Mammary microvascular endothelial cell (primary cell): ENCODE measurements around the genes C1QTNF8 and NME3.

DNA sequence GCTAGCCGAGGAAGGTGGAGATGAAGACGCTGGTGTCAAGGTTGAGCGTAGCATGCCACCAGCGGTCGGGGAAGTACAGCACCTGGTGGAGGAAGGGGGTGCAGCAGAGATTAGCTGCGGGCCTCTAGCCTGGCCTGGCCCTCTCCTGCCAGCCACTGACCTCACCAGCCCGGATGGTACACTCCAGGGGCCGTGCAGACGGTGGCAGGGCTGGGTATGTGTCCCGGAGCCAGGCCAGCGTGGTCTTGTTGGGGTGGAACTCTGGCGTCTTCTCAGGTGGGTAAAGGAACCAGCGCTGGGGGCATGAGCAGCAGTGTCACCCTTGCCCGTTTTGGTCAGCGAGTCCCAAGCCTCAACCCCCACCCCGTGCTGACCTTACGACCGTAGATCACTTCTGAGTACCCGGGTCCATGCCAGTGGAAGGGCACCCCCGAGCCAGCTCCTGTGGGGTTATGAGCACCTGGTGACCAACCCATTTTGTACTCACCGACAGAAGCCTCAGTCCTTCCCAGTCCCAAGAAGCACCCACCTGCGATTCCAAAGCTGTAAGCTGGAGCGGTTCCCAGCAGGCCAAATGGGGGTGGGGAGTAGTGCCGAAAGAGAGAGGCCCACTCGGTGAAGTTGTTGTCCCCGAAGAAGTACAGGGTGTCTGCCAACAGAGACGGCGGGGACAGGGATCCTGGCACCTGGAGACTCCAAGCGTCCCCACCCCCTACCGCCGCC, 1.2 kb downstream of the JMJD8 start:
- RAMPAGE, long total RNA: no peak

- RAMPAGE, long total RNA: no peak
These were observed 5.3 kb upstream of the WDR24 start for GRCh38 chr16:695166-696219.

DNA sequence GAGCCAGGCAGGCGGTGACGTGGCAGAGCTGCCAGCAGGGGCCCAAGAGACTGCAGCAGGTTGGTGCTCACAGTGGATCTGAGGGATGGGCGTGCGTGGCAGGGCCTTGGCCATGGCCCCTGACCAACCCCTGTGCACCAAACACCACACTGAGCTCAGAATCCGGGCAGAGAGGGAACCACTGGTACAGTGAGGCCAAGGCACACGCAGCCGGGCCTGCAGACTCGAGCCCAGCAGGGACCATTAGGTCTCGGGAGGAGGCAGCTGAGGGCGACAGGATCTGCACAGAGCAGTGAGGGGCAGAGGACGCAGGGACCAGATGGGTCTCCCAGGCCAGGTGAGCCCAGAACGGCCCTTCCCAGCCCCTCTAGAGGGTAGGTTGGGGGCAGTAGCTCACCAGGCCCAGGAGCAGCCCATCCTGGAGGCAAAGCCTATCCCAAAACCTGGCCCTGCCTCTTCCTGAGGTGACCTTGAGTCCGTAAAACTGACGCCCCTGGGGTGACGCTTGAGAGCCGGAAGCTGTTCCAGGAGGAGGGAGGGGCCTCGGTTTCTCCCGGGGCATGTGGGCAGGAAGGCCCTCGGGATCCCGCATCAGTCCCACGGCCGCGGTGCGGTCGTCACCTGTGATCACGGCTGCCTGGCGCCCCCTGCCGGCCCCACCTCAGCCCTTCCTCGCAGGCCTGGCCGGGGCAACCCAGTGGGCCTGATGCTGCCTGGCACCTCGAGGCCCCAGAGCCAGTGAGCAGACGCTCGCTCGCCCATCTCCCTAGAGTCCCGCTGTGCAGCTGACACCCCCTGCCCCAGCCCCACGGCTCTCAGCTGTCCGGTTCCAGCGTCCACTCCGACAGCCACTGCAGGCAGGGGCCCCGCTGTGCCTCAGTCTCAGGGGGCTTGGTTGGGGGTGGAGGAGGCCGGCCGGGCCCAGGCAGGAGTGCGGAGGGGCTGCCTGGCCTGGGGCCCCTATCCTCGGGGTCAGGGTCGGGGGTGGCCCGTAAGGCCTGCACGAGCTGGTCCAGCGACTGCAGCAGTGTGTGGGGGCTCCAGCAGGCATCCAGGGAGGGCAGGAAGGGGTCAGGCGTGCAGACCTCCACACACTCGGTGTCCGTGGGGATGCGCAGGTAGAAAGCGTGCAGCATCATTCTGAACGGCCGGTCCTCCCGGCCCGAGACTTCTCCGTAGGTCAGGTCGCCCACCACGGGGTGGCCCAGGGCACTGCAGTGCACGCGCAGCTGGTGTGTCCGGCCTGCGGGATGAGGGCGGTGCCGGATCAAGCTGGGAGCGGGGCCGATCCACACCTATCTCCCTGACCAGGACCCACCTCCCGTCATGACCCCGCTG, 2.6 kb downstream of the RPUSD1 start:
- RAMPAGE, long total RNA: no peak

GRCh38 chr16:901990-902328, 68.8 kb downstream of the LMF1 start:
- RAMPAGE, long total RNA: no peak

DNA sequence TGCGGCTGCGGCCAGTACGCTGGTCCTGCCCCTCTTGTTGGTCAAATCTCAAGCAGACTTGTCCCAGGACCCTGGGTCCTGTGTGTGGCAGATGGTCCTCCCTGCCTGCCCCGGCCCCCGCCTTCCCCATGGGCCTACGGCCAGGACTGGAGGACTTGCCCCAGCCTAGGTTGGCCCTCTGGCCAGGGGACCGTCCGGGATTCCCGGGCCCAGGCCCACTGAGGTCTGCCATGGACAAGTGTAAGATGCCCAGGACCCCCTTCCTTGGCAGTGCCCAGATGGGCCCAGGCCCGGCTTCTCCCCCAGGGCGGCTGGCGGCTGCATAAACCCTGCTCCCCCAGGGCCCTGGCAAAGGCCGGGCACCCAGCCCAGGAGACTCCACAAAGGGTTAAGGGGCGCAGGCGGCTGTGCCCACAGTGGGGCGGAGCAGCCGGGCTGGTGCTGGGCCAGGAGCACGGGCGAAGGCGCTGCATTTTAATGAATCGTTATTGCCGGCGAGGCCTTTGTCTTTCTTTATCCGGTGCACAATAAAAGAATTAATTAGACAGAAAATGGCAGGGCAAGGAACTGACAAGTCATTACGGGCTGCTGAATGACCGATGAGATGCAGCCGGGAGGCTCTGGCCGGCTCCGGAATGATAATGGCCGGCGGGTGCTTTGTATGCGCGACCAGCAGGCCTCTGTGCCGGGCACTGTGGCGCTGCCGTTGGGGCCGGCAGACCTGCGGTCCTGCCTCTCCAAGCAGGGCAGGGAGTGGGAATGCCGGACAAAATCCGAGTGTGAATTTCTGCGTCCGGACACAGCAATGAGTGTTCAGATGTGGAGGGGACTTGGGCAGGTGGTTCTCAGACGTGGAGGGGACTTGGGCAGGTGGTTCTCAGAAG, 9.2 kb downstream of the SOX8 start:
- RAMPAGE, long total RNA: no peak

- RAMPAGE, long total RNA: no peak
These were observed 16.2 kb downstream of the SOX8 start for GRCh38 chr16:997814-998193.

DNA sequence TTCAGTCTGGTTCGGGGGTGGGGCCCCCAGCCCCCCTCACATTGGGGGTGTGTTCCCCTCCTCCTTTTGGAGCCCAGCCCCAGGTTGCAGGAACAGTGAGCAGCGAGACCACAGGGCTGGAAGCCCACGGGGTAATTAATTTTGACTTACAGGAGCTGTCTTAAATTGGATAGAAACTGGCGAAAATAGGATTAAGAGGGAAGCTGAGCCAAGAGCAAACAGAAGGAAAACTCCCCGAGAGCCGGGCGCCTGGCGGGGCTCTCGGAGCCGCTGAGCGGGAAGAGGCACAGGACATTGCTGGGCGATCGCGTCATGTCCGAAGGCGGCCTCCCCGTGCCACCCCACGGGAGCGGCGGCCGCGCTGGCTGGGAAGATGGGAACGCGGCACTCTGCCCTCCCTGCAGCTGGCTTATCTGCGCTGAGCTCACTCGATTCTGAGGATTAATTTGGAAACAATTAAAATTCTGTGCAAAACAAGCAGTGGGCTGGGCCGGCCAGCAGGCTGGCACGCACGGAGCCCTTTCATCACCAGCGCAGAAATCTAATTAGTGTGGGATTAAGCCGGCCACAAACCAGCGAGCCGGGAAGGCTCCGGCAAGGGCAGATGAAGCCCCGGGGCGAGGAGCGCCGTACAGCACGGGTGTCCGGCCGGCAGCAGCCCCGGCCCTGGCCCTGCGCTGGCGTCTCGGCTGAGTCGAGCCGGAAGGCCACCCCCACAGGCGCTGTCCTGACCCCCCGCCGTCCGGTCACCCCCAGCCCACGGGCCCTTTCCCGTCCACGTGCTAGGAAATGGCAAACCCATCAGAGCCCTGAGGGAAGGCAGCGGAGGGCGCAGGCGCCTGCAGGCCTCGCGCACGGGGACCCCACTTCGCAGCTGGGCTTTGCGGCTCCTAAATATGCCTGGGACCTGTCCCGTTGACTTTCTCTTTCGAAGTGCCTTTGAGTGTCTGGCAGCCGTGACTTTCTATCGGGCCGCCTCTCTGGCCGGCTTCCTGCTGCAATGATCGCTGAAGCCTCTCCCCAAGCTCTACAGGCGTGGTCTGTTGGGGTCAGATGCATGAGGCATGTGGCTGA, 37.8 kb downstream of the SOX8 start:
- RAMPAGE, long total RNA: no peak

DNA sequence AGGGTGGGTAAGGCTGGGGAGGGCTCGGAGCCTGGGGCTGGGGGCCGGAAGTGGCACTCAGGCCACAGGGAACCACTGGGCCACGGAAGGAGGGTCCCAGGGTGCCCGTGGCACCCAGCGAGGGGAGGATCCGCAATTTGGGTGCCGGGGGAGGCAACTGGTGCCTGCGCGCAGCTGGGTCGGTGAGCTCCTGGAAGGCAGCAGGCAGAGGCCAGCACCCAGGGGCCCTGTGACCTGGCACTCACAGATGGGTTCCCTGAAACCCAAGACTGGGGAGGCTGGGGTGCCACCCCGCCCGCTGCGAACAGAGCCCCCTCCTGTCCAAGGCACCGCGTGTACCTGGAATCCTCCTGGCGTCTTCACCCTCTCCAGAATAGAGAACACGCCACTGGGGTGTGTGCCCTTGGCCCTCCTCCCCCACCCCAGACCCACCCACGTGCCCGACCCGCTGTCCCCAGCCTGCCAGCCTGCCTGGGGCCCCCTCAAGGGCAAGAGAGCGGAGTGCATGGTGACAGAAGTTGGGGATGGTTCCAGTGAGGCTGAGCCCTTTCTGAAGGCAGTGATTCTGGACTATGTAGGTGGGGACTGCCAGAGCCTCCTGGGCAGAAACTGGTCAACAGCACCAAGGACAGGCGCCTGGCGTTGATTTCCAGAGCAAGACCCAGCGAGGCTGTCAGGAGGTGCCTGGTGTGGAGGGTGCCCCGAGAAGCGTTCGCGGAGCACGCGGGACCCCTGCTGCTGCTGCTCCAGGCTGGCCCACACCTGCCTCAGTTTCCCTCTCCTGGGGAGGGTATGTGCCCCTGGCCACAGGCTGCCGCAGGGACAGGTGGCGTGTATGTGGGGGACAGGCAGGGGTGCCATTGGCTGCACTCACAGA, 918 bp downstream of the SSTR5 start:
- RAMPAGE, long total RNA: no peak

- RAMPAGE, long total RNA: no peak
These were observed at the start of gene C1QTNF8 for GRCh38 chr16:1096034-1096278. Gene C1QTNF8, minus strand, starts transcription at chr16:1096244.

GRCh38 chr16:1159342-1159889, 6.5 kb downstream of the CACNA1H start:
- RAMPAGE, long total RNA: no peak

DNA sequence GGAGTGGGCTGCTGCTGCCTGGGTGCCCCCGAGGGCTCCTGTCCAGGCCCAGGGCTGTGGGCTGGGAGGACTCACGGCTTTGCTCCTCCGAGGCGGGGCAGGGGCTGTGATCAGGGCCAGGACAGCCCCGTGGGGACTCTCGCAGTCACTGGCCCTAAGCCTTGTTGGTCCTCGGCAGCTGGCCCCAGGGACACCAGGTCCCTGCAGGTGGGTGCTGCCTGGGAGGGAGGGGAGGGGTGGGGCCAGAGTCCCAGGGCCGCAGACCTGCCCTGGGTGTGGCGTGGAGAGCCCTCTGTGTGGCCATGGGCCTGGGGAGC, 19.8 kb downstream of the CACNA1H start:
- RAMPAGE, long total RNA: no peak

- RAMPAGE, long total RNA: no peak
These were observed 24.8 kb downstream of the TPSG1 start for GRCh38 chr16:1200011-1201011.

DNA sequence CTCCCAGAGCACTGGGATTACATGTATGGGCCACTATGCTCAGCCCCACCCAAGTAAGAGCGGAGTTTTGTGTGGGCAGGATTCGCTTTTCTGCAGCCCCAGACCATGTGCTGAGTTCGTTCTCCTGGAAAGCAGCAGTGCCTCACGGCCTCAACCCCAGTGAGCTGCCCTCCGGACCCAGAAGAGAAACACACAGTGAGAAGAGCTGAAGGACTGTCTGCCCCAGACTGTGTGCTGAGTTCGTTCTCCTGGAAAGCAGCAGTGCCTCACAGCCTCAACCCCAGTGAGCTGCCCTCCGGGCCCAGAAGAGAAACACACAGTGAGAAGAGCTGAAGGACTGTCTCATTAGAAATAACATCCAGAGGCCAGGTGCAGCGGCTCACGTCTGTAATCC, 12.5 kb downstream of the UNKL start:
- RAMPAGE, long total RNA: no peak

GRCh38 chr16:1445801-1446436, 1.6 kb upstream of the CCDC154 start:
- RAMPAGE, long total RNA: no peak

GRCh38 chr16:1473941-1474870, 622 bp downstream of the CLCN7 start:
- RAMPAGE, long total RNA: no peak

DNA sequence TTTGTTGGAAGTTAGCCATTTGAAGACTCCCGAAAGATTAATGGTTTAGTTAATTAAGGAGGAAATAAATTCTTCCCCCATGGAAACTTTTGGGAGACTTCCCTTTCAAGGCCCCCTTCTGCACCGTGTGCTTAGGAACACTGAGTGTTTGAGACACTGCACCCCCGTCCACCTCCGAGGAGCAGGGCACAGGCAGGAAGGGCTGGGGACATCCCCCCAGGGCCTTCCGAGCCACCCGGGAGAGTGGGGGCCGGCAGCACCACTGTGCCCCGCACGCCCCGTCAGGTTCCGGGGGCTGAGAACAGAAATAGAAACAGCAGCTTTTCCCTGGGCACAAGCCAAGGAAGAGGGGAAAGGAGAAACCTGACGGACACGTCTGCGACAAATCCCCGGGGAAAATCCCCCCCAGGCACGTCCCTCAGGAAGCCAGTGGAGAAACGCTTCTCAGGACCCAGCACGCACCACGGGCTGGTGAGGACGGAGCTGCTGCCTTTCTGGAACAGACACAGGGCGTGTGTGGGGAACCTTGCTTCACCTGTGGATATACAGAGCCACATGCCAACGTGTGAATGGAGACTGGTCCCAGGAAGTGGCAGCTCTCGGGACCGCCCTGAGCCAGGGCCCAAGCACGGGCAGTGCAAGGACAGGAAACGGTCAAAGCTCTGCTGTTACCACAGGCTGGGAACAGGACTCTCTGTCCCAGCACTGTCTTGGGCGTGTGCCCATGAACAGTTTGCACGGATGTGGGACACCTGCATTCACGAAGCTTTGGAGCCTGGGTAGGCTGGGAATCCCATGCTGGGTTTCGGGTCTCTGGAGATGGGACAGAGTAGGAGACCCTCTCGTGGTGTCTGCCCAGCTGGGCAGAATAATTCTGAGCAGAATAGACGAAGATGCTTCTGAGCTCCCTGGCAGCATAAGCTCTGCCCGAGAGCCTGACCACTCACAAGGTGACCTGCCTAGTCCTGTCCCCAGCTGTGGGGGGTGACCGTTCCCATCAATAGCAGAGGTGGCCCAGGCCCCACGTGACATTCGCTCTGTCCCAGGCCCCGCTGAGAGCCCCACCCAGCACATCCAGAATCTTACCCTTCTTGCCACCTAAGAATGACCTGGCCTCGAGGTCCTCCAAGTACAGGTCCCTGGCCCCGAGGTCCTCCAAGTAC, 1.2 kb upstream of the TMEM204 start:
- RAMPAGE, long total RNA: no peak

GRCh38 chr16:1571253-1571772, 37.8 kb downstream of the TMEM204 start:
- RAMPAGE, long total RNA: no peak

DNA sequence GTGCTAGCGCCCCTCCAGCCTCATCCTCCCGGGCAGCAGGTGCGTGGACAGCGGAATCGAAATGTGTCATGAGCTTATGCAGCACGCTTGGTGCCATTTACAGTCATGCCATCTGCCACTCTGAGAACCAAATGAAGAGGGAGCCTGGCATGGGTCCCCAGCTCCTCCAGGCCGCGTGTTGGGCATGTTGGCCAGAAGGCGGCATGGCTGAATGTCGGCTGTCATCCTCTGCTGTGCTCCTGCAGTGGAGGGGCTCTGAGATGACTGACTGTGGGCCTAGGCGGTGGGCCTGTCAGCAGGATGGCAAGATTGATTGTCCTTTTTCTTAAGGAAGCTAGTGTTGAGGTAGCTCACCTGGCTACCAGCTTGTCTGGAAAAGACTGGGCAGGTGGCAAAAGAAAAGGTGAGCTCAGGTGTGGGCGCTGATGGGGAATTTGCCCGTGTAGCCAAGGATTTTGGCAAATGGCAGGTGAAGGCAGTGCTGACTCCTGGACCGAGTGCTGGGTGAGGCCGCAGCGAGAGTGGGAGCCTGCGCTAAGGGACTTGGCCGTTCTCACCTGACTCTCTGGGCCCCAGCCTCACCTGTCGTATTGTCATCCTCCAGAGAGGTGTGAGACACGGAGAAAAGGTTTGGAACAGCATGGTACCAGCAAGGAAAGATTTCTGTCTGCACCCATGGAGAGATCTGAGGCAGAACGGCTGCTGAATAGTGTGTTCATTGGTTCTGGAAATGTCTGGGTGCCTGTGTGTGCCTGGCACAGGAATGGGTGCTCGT, 31.7 kb downstream of the CRAMP1 start:
- RAMPAGE, long total RNA: no peak

DNA sequence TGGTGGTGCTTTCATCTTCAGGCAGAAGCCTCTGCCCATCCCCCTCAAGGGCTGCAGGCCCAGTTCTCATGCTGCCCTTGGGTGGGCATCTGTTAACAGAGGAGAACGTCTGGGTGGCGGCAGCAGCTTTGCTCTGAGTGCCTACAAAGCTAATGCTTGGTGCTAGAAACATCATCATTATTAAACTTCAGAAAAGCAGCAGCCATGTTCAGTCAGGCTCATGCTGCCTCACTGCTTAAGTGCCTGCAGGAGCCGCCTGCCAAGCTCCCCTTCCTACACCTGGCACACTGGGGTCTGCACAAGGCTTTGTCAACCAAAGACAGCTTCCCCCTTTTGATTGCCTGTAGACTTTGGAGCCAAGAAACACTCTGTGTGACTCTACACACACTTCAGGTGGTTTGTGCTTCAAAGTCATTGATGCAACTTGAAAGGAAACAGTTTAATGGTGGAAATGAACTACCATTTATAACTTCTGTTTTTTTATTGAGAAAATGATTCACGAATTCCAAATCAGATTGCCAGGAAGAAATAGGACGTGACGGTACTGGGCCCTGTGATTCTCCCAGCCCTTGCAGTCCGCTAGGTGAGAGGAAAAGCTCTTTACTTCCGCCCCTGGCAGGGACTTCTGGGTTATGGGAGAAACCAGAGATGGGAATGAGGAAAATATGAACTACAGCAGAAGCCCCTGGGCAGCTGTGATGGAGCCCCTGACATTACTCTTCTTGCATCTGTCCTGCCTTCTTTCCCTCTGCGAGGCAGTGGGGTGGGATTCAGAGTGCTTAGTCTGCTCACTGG, 5.5 kb upstream of the MAPK8IP3 start:
- RAMPAGE, long total RNA: no peak

DNA sequence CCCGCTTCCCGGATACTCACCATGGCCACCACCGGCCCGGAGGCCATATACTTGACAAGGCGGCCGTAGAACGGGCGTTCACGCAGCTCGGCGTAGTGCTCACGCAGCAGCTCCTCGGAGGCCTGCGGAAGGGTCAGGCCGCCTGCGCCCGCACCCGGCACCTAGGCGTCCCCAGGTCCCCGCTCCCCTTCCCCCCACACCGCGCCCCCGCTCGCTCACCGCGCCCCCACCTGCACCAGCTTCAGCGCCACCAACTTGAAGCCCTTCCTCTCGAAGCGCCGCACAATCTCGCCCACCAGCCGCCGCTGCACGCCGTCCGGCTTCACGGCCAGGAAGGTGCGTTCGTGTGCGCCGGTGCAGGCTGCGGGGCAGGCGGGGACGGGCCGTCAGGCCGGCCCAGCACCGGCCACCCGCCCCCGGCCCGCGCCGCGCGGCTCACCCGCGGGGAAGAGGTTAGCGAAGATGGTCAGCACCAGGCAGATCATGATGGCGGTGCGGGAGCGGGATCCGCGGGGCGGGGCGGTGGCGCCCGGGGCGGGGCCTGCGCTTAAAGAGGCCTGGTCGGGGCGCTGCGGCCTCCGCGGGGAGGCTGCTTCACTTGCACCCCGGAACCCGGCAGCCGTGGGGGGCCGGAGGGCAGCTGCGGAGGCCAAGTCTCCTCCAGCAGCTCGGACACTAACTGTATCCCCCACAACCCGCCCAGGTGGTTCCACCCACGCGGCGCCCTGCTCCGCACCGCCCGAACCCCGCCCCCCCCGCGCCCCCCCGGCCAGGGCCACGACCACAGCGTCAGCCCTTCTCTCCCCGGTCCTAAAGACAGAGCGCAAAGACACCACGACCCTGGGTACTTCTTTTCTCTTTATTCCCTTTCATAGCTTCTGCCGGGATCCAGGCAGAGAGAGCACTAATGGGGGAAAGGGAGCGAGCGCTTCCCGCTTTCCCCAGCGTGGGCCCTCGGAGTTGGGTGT, at the start of gene NME3:
Gene NME3, minus strand, starts transcription at position 494 of the 968 bp plus-strand sequence.
- RAMPAGE, long total RNA: no peak